ENCODE measurements around a stretch of chr12.

DNA sequence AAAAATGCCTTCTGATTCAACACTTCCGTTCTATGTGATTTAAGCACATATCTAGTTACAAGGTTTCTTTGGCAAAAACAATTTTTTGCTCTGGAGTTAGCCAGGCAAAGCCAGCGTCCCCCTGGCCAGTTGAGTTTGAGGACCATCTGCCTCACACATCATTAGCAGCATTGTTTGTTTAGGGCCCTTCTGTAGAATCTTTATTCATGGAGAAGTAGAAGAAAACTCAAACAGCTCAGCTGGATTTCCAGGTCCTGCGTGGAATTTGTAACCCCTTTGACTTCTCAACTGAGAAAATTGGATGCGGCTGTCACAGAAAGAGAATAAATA, 17.1 kb upstream of the WNT5B start:
- PRO-cap, 4 experiments = no peak in any of the 4 experiments
- RAMPAGE, long total RNA, 2 experiments = no peak in any of the 2 experiments

GRCh38 chr12:1667404-1667781, 23.5 kb upstream of the ADIPOR2 start:
- PRO-cap, 4 experiments = peak in 4 of 4 experiments; most common plus-strand start chr12:1667717 (in 3); most common minus-strand start chr12:1667525 (in 1)
- RAMPAGE, long total RNA, 2 experiments = no peak in any of the 2 experiments

- PRO-cap, 4 experiments = no peak in any of the 4 experiments
- RAMPAGE, long total RNA, 2 experiments = no peak in any of the 2 experiments
These were observed 22.0 kb downstream of the LRTM2 start for GRCh38 chr12:1842313-1842817.

- PRO-cap, 4 experiments = no peak in any of the 4 experiments
- RAMPAGE, long total RNA, 2 experiments = no peak in any of the 2 experiments
These were observed 21.5 kb upstream of the CACNA2D4 start for GRCh38 chr12:1940019-1940330.

- PRO-cap, 4 experiments = no peak in any of the 4 experiments
- RAMPAGE, long total RNA, 2 experiments = no peak in any of the 2 experiments
These were observed 9.6 kb upstream of the DCP1B start for GRCh38 chr12:2013698-2014316.

- PRO-cap, 4 experiments = no peak in any of the 4 experiments
- RAMPAGE, long total RNA, 2 experiments = no peak in any of the 2 experiments
These were observed 31.7 kb downstream of the CACNA1C start for GRCh38 chr12:2084361-2085050.

DNA sequence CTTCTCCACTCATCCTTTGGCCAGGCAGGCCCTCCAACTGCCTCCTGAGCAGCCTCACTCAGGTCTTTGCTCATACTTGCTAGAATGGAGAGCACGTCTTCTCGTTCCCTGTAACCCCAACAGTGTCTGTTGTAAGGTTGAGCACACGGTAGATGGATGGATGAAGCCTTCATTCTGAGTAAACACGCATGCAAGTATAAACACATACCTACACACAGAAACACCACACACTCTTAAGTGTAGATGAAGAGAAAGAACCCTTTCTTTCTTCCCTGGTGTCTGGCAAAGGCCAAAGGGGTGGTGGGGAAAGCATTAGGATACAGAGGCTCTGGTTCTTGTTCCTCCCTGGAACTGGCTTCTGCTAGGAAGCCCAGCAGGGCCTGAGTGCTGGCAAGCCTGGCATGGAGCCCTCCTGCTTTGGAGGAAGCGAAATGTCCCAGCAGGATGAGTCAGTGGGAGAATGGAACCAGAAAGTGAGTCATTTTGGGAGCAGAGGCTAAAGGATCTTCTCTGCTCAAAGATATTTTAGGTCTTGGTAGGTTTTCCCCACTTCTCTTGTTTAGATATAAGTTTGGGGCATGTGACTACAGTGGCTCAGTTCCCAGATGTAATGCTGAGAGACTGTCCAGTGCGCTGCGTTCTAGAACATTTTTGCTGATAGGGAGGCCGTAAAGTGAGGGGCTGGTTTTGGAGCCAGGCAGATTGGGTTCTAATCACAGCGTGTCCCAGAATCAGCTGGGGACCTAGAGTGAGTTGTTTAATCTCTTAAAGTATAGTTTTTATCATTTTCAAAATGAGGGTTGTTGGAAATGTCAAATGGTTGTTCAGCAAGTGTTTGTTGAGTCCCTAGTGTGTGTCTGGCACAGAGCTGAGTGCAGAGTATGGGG, 127.5 kb downstream of the CACNA1C start:
- PRO-cap, 4 experiments = no peak in any of the 4 experiments
- RAMPAGE, long total RNA, 2 experiments = no peak in any of the 2 experiments

GRCh38 chr12:2429193-2429520, 365.6 kb upstream of the FKBP4 start:
- PRO-cap, 4 experiments = no peak in any of the 4 experiments
- RAMPAGE, long total RNA, 2 experiments = no peak in any of the 2 experiments

DNA sequence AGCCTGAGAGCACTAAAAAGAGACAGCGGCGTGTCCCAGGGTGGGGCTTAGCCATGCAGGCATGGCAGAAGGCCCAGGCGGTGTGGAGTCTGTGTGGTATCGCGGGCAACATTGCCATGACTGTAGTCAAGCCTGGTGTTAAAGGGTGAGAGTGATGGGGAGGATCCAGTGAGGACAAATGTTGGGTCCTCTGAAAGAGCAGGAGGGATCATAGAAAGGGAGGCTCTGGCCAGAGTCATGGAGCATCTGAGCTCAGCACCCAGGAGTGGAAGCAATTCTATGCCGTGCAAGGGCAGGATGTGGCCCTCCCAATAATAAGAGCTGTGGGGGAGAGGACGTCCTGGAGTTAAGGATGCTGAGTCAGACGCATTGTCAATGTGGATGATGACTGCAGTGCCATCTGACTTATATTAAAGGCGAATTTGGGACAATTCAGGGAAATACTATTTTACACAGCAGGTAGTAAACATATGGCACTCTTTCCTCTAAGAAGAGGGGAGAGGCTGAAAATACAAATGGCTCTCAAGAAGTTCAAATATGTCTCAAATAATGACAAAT, 241.1 kb upstream of the FKBP4 start:
- PRO-cap, 4 experiments = no peak in any of the 4 experiments
- RAMPAGE, long total RNA, 2 experiments = no peak in any of the 2 experiments

DNA sequence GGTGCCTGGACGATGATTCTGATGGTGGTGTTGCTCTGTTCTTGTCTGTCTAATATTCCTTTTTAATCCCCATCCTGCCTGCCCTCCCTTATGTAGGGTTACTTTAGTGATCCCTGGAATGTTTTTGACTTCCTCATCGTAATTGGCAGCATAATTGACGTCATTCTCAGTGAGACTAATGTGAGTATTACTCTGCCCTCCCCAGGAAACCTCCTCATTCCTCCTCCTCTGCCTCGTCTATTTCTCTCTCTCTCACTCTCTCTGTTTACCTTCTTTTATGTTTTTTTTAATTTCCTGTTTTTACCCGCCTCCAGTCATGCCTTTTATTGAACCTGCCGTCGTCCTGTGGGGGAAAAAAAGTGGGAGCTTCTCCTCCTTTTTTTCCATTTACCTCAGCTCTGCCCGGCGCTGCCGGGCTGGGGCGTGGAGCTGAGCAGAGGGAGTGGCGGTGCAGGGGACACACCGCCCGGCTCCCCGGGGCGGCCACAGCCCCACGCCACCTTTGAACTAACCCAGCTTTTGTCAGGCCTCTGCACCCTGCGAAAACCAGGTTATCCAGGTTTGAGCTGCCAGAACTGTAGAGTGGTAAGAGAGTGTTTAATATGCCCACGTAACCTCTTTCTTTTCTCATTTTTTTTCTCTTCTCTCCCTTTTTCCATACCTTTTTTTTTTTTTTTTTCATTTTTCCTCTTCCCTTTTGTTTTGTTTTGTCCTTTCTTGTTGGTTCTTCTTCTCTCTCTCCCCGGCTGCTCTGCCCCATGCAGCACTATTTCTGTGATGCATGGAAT, 161.0 kb upstream of the FKBP4 start:
- PRO-cap, 4 experiments = no peak in any of the 4 experiments
- RAMPAGE, long total RNA, 2 experiments = no peak in any of the 2 experiments

DNA sequence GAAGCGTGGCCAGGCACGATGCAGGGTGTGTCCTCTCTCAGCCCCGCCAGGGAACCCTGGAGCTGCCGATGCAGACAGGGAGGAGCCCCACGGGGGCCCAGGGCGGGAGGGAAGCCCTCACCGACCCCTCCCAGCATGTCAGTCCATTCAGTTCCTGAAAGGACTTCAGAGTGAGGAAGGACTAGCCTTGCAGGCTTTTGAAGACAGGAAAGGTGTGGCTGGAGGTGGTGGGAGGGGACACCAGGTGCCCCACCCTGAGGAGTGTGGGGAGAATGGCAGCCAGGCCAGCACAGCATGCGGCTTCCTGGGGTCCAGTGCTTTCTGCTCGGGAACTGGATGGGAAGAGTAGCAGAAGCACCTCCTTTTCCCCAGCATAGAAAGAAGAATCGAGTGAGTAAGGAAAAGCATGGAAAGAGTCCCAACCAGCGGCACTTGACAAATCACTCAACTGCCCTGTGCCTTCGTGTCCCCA, 110.9 kb upstream of the FKBP4 start:
- PRO-cap, 4 experiments = no peak in any of the 4 experiments
- RAMPAGE, long total RNA, 2 experiments = no peak in any of the 2 experiments

- PRO-cap, 4 experiments = no peak in any of the 4 experiments
- RAMPAGE, long total RNA, 2 experiments = no peak in any of the 2 experiments
These were observed 908 bp upstream of the FKBP4 start for GRCh38 chr12:2793723-2794401.

DNA sequence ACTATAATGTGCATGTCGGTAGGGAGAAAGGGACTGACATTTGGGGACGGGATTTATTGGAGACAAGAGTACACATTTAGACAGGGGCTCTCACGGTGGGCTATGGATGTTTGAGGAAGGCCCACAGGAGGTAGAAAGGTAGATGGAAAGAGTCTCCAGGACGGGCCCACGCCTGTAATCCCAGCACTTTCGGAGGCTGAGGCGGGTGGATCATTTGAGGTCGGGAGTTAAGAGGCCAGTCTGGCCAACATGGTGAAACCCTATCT, 958 bp upstream of the TULP3 start:
- PRO-cap, 4 experiments = no peak in any of the 4 experiments
- RAMPAGE, long total RNA, 2 experiments = no peak in any of the 2 experiments

DNA sequence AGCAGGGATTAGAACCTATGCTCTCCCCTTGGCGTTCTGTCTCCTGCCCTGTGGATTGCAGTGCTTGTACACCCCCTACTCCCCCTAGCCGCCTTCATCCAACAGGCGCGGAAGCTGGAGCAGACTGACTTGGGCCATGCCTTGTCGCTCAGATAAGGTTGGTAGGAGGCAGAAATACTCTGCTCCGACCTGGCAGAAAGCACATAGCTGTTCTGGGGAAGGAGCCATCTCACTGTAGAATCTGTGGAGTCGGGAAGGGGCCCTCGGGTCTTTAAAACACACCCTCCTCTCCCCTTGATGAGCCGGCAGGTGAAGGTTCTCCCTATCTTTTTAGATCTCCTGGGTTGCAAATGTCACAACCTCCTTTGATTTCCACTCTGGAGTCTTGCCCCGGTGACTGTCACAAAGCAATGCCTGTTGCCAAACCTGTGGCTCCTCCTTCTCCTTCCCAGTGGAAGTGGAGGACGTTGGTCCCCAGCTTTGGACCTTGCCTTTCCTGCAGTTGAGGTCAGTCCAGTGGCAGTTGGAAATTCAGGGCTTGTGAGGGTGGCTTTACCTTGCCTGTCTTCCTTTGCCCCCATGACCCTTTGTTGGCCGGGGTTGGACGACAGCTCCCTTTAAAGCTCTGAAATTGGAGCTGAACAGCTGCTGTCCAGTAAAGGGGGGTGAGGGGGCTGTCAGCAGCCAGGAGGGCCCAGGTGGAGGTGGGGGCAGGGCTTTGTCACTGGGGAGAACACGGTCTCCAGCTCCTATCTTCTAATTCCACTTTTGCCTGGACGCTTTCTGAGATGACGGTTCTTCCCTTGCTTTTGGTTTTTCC, 3.9 kb downstream of the TEAD4 start:
- PRO-cap, 4 experiments = peak in 1 of 4 experiments; most common minus-strand start position 126 of the sequence (in 1)
- RAMPAGE, long total RNA, 2 experiments = no peak in any of the 2 experiments

DNA sequence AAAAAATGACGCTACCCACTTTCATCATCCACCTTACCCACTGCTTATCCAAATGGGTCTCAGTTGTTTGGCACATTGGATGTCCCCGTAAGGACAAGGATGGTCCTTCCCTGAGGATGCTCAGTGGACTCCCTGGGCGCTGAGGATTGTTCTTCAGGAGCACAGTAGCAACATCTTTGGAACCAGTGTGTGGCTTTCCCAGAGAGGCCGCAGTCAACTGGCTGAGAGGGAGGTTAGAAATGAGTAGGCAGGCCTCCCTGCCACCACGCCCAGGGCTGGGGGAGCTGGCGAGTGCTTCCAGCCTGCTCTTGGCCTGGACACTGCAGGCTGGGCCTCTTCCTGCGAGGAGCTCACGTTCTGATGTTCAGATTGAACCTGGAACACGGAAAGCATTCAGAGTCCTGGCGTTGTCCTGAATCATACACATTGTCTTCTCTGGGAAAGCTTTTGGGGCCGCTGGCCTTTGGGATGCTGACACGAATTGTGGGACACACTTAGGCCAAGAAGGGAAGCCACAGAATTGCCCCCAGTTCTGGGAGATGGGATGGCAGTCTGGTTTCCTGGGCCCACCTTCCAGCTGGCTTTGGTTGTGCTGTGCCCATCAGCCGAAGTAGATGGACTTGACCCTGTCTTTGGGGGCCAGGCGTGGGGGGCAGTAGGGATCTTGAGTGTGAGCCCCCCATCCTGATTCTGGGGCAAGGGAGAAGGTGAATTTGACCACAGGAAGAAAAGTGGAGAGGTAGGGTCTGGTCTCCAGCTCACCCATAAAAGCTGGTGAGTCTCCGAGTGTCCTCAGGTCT, 15.7 kb downstream of the TSPAN9 start:
- PRO-cap, 4 experiments = no peak in any of the 4 experiments
- RAMPAGE, long total RNA, 2 experiments = no peak in any of the 2 experiments

GRCh38 chr12:3130028-3130486, 52.9 kb downstream of the TSPAN9 start:
- PRO-cap, 4 experiments = peak in 1 of 4 experiments; most common plus-strand start chr12:3130359 (in 1); most common minus-strand start chr12:3130236 (in 1)
- RAMPAGE, long total RNA, 2 experiments = no peak in any of the 2 experiments

DNA sequence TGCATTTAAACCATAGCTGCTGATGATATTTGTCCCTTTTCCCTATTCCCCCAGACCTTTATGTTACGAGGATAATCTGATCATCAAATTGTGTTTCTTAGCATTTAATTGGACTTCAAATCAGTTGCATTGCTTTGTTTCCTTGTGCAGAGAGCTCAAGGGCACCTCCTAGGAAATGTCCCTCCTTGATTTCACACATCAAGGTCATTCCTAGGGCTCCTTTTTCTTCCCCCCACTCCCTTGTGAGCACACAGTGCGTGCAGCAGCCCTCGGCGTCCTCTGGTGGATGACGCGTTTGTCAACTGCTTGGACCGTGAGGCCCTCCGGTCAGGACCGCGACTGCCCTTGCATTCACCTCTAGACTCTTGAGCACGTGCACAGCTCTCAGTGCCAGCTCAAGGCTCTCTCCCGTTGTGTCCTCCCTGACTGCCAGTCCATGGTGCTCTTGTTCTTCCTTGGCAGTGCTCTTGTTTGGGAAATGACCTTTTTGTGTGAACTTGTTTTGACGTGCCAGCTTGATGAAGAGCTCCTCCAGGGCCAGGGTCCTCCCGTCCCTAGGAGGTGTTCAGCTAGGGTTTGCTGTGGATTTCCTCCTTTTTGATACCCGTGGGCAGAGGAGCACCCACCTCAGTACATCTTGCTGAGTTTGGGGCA, 67.8 kb downstream of the TSPAN9 start:
- PRO-cap, 4 experiments = peak in 1 of 4 experiments; most common minus-strand start position 281 of the sequence (in 1)
- RAMPAGE, long total RNA, 2 experiments = no peak in any of the 2 experiments

DNA sequence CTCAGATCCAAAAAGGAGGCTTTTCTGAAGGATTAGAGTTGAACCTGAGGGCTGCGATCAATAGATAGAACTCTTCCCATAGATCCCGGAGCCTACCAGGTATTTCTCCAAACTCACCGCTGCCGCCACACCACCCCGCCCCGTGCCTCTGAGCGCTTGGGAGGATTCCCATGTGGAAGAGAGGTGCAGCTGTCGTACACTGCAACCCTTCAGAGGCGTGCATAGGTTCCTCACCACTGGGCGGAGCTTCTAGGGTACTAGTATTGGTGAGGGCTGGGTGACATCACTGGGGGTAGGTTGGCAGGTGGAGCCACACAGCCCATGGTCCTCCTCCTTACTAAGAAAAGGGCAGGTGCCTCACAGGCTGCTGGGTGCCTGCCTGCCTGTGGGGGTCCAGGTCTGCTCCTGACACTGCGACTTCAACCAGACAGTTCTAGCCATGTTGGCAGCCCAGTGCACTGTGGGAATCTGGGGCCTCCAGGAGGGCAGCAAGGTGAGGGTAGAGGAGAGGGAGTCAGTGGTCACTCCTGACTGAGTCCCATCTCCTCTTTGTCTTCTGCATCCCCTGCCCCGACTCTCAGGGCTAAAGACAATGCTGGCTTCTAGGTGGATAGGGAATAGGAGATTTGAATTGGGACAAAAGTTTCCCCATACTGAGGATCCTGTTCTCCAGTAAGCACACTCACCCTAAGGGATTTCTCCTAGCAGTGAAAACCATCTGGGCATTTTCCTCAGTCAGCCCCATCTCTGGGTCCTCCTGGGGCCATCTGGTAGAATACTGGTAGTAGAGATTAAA, 127.2 kb downstream of the TSPAN9 start:
- PRO-cap, 4 experiments = no peak in any of the 4 experiments
- RAMPAGE, long total RNA, 2 experiments = no peak in any of the 2 experiments

GRCh38 chr12:3231196-3232053, 154.2 kb downstream of the TSPAN9 start:
- PRO-cap, 4 experiments = no peak in any of the 4 experiments
- RAMPAGE, long total RNA, 2 experiments = no peak in any of the 2 experiments

DNA sequence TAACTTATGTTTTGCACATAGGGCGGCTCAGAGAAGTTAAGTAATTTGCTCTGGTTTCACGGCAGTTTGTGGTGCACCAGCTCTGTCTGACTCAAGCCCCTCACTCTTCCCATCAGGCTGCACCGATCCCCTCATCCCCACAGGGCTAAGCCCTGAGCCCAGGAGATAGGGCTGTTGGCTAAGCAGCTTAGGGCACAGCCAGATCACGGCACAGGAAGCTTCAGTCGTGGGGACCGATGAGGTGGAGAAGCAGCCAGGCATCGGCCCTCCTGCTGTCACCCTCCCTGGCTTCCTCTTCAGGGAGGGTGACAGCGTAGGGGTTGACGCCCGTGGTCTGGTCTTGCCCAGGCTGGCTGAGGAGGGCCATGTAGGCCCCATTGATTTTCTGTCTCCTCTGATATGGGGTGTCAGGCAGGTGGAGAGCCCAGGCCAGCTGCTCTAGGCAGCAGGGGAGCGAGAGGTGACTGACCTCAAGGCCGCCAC, 166.2 kb downstream of the TSPAN9 start:
- PRO-cap, 4 experiments = no peak in any of the 4 experiments
- RAMPAGE, long total RNA, 2 experiments = no peak in any of the 2 experiments

All from right lobe of liver (tissue), 4 donors.